Thoracic aorta (tissue), 1 donor: ENCODE measurements around the genes TRPT1 and ATG2A.

GRCh38 chr11:64225514-64226428 is at the start of gene TRPT1:
TSS of gene TRPT1 (minus strand) at chr11:64226186.
- RAMPAGE, long total RNA, result start-site peak on the plus strand at chr11:64226269-64226319, 177 reads

DNA sequence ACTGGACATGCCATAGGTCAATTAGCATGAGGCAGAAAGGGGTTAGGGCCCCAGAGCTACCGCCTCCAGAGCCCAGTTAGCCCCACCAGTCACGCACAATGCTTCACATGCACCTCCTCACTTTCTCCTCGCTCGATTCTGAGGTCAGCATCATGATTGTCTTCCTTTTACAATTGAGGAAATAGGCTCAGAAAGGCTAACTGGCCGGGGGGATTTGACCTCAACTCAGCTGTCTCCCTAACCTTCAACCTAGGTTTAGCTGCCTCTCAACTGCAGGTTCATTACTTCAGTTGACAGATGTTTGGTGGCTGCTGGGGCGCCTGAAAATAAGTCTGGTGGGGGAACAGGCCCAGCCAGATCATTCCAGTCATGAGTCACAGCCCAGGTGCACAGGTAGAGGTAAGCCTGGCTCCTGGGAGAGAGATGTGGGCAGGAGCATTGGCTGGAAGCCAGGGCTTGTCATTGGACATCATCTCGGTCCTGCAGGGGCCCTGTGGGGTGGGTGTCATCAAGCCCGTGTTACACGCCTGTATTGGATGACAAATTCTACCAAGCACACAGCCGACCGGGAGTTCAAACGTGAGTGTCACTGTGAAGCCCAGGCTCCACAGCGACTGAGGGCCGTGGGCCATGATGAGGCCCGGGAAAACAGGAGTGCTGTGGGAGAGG is 625 bp upstream of the ENSG00000286264 start:
- RAMPAGE, long total RNA, result no peak

DNA sequence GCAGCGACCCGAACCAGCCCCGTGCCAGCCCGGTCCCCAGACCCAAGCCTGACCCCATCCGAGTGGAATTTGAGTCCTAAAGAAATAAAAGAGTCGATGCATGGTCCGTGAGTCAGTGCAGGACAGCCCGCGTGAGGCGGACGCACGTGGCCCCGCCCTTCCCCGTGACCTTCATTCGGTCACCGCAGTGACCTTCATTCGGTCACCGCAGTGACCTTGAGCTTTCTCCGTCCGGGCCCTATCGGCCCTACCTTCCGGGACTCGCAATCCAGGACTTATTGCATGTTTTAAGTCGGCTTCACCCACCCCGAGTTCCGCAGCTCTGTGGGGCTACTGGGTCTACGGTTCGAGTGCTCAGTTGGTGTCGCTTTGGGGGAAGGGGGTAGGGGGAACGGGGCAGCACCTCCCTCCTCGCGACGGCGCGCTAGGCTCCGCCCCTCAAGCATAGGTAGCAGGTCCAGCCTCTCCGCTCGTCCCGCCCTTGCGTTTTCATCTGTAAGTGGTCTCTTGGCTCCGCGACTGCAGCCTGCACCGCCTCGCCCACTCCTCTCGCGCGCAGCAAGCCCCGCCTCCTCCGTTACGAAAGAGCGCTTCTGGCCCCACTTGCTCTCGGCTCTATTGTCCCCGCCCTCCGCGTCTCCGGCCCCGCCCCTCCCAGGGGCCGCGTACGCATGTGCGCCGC is 516 bp upstream of the ESRRA start:
- RAMPAGE, long total RNA, result no peak

DNA sequence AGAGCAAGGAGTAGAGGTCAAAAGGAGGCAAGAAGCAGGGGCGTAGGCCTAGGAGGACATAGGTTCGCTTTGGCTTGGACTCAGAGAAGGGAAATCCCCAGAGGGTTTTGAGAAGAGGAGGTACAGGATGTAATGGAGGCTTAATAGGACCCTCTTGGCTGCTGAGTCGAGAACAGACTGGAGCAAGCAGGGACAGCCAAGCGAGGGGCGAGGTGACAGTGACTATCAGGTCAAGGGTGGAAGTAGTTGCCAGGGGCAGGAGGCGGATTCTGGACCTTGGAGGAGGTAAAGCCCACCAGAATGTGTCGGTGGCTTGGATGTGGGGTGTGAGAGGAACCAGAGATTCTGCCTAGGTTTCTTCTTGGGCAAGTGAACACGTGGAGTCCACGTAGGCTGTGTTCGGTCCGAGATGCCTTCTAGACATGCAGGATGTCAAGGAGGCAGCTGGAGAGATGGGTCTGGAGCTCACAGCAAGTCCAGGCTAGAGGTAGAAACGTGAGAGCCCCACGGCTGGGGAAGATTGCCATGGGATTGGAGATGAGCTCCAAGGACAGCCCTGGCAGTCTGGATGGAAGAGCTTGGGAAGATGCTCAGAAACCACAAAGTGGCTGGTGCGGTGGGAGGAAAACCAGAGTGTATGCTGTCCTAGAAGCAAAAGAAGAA is 4.3 kb downstream of the TRMT112 start:
- RAMPAGE, long total RNA, result no peak

- RAMPAGE, long total RNA, result no peak
Observed at GRCh38 chr11:64314892-64315507, 2.4 kb downstream of the TRMT112 start.

GRCh38 chr11:64323613-64324339 is 5.9 kb downstream of the PRDX5 start:
- RAMPAGE, long total RNA, result no peak

DNA sequence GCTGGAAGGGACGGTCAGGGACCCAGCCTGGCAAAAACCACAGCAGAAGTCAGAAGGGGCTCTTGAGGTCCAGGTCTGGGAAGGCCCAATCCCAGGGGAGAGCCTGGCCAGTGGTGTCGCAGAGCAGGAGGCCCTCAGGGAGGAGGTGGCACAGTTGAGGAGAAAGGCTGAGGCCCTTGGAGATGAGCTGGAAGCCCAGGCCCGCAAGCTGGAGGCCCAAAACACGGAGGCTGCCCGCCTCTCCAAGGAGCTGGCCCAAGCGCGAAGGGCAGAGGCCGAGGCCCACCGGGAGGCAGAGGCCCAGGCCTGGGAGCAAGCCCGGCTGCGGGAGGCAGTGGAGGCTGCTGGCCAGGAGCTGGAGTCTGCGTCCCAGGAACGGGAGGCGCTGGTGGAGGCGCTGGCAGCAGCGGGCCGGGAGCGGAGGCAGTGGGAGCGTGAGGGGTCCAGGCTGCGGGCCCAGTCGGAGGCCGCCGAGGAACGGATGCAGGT is 4.6 kb downstream of the CCDC88B start:
- RAMPAGE, long total RNA, result no peak

DNA sequence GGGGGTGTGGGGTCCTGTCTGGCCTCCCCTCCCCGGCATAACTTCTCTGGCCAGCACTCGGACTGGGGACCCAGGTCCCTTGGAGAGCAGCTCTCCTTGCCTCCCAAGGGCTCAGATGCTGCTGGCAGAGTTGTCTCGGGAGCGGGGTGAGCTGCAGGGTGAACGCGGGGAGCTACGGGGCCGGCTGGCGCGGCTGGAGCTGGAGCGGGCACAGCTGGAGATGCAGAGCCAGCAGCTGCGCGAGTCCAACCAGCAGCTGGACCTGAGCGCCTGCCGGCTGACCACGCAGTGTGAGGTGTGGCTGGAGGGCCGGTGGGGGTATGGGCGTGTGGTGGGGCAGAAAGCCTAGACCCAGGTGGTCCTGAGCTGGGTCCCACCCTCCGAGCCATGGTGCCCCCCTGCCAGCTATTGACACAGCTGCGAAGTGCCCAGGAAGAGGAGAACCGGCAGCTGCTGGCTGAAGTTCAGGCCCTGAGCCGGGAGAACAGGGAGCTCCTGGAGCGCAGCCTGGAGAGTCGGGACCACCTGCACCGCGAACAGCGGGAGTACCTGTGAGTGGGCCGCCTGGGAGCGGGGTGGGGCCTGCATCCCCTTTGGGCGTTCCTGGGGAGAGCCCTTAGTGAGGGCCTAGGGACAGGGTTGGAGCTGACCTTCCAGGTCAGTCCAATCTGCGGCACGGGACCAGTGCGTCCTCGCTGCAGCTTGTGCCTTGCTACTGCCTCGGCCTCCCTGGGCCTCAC is 5.8 kb upstream of the RPS6KA4 start:
- RAMPAGE, long total RNA, result no peak

DNA sequence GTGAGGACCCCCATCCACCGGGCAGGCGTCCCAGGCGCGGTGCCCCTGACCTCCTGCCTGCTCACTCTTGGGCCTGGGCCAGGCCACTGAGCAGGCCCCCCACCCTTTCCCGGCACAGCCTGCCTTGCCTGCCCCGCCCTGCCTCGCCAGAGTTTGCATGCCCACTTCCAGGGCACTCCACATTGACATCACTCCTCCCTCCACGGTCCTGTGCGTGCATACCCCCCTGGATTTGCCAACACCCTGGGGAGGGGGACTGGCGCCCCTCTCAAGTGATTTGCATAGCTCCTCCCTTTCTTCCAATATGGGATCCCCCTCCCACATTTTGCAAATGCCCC is 457 bp downstream of the RPS6KA4 start:
- RAMPAGE, long total RNA, result no peak

DNA sequence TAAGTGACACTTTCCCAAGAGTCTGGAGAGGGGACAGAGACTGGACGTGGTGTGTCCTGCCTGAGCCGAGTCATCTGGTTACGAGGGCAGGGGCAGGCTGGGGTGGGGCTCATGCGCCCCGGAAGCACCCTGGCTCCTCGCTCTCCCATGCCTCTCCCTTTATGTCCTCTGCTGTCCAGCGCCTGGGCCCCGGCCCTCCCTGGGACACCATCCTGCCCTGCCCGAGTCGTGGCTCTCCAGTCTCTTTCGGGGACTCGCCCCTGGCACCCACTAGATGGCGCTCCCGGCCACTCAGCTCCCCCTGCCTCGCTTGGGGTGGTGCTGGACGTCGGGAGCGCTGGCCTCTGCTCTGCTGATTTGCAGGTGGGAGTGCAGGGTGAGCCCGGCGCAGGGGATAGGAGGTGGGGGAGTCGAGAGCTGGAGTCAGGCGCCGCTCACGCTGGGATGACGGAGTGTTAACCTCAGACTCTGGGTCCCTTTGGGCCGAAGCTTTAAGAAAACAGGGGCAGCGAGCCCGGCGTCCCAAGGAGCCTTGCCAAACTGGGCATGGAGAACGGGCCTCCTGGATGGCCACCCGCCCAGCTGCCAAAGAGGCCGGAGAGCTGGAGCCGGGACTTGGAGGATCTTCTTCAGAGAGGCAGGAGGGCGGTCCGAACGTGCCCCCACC is 89.9 kb downstream of the RPS6KA4 start:
- RAMPAGE, long total RNA, result no peak

DNA sequence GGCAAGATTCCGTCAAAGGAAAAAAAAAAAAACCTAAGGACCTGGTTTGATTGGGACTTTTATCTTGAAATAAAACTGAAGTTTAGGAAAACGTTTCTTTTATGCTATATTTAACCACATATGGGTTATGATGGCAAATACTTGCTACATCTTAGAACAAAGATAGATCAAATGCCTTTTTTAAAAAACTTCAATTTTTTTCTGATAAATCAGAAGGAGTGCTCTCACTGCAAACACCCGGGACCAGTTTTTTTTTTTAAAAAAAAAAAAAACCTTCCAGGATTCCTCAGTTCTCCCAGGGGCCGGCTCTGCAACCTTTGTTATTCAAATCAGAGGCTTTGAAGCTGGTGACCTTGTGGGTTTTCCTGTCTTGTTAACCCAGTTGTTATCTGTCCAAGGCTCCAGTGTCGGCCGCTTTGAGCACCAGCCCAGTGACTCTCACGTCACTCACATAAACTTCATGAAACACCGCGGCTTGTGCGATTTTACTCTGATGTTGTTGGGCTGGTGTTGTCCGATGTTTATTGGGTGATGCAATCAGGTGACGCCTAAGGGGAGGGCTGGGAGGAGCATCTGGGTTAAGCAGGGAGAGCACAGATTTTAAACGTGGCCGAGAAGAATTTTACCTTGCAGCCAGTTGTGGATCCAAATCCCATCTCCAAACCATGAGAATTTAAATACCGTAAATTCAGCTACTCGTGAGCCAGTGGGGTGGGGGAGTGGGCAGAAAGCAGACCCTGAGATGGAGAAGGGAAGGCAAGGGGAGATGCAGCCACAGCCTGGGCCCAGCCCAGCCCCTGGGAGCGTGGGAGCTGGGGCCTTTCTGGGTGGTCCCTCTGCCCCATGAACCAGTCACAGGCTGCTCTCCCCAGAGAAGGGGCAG is 10.7 kb downstream of the SLC22A11 start:
- RAMPAGE, long total RNA, result no peak

- RAMPAGE, long total RNA, result no peak
Observed at GRCh38 chr11:64630140-64630671, 39.2 kb downstream of the SLC22A12 start.

GRCh38 chr11:64637210-64637685 is 46.2 kb downstream of the SLC22A12 start:
- RAMPAGE, long total RNA, result no peak

DNA sequence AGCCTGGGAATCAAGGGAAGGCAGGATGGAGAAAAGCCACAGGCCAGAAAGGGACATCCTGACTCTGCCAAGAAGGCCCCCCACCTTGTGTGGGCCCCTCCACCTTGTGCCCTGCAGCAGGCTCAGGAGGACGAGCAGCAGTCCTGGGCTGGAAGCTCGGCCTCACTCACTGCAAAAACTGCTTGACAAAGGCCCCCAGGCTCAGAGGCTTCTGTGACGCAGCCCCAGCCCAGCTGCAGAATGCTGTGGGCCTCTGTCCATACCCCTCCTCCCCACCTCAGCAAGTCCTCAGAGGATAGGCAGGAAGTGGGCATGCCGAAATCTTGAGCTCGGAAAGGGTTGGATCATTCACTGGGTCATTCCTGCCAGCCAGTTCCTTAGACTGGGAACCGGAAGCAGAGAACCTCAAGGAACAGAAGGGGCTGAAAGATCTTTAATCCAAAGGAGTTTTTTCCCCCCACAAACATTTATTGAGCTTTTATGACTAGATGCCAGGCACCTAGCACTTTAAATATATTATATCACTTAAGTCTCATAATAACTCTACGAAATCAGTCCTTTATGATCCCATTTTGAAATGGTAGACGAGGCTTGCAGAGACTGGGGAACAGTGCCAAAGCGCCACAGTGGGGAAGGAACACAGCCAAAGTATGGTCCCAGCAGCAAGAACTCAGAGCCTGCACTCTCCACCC is 61.7 kb downstream of the NRXN2 start:
- RAMPAGE, long total RNA, result no peak

GRCh38 chr11:64849214-64850034 is 5.0 kb upstream of the CDC42BPG start:
- RAMPAGE, long total RNA, result no peak

- RAMPAGE, long total RNA, result no peak
Observed at GRCh38 chr11:64850571-64851513, 6.4 kb upstream of the CDC42BPG start.

GRCh38 chr11:64863656-64864209 is 14.7 kb downstream of the EHD1 start:
- RAMPAGE, long total RNA, result no peak

DNA sequence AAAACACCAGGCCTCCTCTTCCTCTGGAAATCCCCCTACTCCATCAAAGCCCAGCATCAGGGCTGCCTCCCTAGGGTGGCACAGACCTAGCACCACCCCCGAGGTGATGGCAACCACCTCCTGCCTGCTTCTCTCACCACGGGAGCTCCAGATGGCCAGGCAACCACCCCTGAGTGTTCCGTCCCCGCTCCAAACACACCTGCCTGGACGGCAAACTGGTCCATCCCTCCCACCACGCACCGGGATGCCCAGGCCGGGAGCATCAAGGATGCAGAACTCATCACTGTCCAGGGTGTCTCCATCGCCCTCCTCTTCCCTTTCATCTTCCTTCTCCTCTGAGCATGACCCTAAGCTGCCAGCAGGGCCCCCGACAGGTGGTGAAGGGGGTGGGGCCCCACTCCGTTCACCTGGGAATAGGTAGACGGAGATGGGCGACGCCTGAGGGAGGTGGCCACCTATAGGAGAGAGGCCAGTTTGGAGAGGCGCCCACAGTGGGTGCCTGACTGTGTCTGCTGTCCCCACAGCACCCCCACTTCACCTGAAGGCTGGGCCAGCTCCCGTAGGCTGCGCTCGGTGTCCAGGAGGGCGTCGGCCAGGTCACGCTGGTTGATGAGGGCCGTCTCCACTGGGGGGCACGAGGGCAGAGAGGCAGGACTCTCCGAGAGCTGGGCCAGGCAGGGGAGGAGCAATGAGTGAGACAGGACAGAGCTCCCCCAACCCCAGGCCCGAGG is 15.1 kb downstream of the ATG2A start:
- RAMPAGE, long total RNA, result no peak

- RAMPAGE, long total RNA, result start-site peak on the minus strand at chr11:64917202-64917246, 32 reads
Observed at GRCh38 chr11:64916842-64917790, at the start of gene ATG2A. TSS of gene ATG2A (minus strand) at chr11:64917209.

DNA sequence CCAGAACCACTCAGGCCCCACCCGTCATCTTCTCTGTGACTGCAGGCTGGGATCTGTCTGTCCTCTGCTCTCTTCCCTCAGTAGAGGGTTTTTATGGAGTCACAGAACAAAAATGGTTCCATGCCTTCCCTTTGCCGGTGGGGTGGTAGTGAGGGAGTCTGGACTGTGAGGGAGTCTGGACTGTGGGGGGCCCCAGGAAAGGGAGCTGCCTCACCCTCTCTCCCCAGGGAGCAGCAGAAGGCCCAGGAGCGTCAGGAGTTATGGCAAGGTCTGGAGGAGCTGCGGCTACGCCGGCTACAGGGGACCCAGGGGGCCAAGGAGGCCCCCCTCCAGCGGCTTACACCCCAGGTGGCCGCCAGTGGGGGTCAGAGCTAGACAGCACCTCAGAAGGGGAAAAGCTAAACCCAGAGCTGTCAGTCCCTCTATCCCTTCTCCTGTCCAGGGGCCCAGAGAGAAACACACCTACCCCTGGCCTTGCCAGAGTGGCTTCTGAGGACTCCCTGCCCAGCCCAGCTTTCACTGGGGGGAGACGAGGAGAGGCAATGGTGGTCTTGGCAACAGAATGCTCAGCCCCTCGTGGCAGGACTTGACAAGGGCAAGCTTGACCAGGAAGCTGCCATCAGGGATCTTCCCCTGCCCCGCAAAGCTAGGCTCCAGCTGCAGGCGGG is 2.1 kb downstream of the GPHA2 start:
- RAMPAGE, long total RNA, result no peak